Paraaortic lymph node (tissue), 1 donor: ENCODE measurements around the genes XPO6 and TUFM.

GRCh38 chr16:28211690-28212436 lies at the start of gene XPO6:
XPO6 (minus strand) TSS chr16:28211965.
- PRO-cap: unidirectional peak, minus-strand start at chr16:28211959

DNA sequence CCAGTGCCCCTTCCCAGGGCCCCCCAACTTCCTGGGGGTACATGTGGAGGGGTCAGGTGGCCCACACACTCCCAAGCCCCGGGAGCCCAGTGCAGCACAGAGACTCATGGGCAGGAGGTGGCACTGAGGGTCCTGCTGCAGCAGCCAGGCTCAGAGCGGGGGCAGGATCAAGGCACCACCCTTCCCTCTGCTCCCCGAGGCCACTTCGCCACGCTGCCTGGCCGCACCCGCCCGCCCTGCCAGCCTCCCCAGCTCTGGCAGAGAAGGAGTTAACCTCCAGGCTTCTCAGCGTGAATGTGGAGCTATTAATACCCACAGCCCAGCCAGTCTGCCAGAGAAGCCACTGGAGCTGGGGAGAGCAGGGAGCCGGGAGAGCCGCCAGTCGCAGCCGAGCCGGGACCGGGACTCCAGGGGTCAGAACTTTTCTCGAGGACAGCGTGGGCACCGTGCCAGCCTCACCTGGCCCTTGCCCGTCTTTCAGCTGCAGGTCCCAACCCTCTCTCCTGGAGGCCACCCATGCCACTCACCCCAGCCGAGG lies 33.9 kb upstream of the SBK1 start:
- PRO-cap: no peak

DNA sequence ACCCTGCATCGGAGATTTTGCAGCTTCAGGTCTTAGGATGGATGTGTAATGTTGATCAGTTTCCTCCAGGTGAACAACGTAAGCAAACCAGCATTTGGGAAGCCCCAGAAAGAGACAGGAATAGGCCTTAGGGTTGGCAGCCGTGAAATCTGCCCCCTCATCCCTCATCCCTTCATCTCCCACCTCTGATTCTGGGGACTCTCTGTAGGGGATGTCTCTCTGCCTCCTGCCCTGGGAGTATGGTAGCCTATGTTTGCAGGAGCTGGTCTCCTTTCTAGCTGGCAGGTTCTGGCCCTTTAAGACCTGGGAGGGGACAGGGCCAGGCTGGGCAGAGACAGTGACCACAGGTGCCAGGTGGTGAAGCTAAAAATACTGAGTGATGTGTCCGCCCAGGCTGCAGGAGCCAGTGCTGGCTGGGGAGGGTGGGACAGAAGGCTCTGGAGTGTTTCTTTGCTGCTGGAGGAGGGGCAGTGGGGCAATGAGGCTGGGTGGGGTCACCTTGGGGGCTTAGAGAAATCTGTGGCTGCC lies 30.6 kb upstream of the SBK1 start:
- PRO-cap: no peak

DNA sequence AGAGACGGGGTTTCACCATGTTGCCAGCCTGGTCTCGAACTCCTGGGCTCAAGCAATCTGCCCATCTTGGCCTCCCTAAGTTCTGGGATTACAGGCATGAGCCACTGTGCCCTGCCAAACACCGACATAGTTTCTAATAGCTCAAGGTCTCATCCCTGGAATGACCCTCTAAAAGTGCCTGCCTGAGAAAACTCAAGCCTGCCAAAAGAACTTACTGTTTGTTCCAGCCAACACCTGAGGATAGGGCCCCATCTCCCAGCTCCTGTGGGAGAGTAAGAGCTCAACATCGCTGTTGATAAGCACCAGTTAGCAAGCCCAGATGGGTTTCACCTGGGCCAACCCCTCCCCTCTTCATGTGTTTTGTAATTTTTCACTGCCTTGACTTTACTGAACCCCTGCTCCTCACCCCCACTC lies 12.7 kb downstream of the NUPR1 start:
- PRO-cap: no peak

DNA sequence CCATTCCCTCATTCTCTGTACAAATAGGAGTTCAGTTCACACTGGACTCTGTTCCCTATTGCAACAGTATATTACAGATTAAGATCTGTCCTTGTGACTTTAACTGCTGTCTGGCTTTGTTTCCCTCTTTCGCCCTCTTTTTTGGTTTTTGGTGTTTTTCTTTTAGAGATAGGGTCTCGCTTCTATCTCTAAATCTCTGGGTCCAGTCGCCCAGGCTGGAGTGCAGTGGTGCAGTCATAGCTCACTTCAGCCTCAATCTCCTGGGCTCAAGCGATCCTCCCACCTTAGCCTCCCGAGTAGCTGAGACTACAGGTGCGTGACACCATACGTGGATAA lies 12.3 kb downstream of the NUPR1 start:
- PRO-cap: no peak

DNA sequence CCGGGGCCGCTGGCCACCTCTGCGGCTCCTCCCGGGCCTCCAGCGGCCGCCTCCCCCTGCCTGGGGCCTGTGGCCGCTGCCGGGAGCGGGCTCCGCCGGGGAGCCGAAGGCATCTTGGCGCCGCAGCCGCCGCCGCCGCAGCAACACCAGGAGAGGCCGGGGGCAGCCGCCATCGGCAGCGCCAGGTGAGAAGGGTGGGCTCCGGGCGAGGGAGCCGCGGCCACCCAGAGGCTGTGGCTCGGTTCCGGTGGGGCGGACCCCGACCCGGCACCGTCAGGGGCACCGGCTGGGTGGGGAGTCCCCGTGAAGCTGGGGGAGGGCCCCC lies 537 bp downstream of the ATXN2L start:
- PRO-cap: no peak

- PRO-cap: no peak
Measured at GRCh38 chr16:28835823-28836140, 10.4 kb downstream of the TUFM start.

DNA sequence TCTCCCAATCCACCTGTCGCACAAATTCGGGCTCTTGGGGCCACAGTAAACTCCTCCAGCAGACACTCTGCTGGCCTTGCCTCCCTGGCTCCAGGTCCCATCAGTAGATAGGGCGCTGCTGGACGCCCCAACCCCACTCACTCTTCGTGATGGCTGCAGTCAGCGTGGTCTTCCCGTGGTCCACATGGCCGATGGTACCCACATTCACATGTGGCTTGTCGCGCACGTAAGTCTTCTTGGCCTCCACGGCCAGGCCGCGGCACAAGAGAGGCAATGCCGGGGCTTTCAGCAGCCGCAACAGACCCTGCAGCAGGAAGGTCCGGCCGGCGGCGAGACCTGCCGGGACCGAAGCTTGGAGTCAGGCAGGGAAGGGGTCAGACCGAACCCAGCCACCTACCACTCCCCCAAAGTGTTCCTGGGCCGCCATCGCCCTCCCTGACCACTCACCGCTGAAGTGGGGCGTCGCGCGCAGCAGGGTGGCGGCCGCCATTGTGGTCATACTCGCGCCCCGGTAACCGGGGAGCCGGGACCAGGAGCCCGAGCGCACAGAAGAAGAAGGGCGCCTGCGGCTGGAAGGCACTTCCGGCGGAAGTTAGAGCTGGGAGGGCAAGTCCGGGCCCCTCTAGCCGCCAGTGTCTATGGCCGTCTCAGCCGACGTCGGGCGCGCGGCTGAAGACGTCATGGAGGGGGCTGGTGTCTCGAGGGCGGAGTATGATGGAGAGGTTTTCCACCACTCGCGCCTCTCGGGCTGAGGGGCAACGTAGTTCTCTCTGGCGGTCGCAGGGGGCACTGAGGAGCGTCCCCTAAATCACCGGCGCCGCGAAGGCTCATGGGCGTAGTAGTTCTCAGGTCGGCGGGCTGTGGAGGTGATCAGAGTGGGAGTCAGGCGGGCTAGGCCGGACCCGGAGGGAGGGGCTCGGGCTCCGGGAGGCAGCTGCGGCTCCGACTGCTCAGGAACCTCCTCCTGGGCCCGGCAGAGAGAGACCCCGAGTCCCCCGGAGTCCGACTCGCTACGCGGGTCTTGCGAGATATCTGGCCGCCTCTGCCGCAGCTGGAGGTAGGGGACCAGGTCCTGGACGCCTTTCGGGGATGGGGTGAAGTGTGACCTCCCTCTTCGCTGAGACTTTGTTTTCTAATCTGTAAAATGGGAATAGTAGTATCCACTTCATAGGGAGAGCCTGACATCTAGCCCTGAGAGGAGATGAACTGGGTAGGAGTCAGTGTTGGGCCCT lies at the start of gene TUFM:
Gene TUFM, minus strand, starts transcription at position 578 of the 1,232 bp plus-strand sequence.
- PRO-cap: bidirectional peak, plus-strand start at position 761 of the sequence, minus-strand start at position 649 of the sequence

GRCh38 chr16:28876152-28876624 lies 2.1 kb upstream of the ATP2A1 start:
- PRO-cap: no peak

GRCh38 chr16:28908473-28908955 lies 16.5 kb downstream of the RABEP2 start:
- PRO-cap: no peak

DNA sequence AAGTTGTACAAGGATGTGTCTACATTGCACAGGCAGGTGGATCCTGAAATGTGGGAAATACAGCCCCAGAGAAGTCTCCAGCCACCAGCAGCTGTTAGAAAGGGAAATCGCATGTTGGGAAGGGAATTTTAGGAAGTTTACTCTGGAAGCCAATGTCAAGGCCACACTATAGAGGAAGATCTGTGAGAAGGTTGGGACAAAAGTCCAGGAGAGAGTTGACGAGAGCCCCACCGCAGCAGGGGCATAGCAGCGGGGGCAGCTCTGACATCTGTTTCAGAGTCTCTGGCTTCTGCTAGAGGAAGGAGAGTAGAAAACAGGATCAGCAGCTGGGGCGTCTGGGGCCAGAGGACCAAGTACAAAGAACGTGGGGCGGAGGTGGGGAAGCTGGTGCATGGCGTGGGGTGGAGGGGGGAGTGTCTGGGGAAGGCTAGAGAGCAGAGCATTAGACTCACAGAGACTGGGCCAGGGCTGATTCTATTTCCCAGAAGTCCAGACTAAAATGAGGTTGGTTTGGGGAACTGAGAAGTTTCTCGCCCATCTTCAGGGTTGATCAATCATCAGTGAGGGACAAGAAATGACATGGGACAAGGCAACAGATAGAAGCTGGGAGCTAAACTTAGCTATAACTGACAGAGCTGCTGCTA lies 1.3 kb downstream of the RABEP2 start:
- PRO-cap: unidirectional peak, minus-strand start at position 496 of the sequence

- PRO-cap: no peak
Measured at GRCh38 chr16:28932708-28932907, 837 bp downstream of the CD19 start.

GRCh38 chr16:29175869-29176571 lies 191.2 kb downstream of the LAT start:
- PRO-cap: no peak

GRCh38 chr16:29220287-29220999 lies 186.1 kb downstream of the NPIPB11 start:
- PRO-cap: no peak

GRCh38 chr16:29228448-29228823 lies 178.1 kb downstream of the NPIPB11 start:
- PRO-cap: no peak

DNA sequence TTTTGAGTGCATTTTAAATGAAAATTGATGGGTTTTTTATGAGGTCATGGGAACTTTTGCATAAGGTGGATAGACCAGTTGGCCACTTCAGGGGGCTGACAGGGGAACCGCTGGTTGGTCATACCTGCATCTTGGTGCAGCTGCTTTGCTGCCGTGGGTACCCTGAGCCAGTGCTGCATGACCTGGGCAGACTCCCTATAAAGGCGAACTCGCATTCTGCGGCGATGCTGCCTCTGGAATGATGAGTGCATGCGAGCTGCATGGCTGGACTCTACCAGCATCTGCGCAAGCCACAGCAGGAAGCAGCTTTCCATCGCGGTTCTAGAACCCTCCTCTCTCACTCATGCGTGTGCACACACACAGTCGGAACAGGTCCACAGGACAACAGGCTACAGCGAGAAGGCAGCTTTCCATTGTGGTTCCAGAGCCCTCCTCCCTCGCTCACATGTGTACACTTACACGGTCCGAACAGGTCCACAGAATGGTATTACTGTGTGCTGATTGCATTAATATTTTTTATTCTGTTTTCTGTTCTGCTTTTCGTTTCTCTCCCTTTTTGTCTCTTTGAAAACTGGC lies 69.2 kb downstream of the NPIPB11 start:
- PRO-cap: no peak

GRCh38 chr16:29594247-29595432 lies 68.4 kb upstream of the SPN start:
- PRO-cap: unidirectional peak, plus-strand start at chr16:29594453; bidirectional peak, plus-strand start at chr16:29595184, minus-strand start at chr16:29595059; bidirectional peak, plus-strand start at chr16:29595547, minus-strand start at chr16:29595342

- PRO-cap: no peak
Measured at GRCh38 chr16:29614398-29615296, 48.4 kb upstream of the SPN start.

DNA sequence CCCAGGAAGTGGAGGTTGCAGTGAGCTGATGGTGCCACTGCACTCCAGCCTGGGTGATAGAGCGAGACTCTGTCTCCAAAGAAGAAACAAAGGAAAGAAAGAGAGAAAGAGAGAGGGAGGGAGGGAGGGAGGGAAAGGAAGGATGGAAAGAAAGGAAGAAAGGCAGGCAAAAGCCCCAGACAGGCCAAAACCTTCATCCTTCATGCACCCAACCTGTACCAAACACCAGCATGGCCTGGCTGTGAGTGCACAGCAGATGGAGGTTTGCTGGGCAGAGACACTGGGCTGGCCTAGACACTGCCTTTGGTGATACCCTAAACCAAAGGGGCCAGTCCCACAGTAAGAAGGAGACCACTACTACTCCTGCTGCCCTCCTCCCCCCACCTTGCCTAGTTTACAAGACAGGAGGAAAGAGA lies 18.9 kb downstream of the QPRT start:
- PRO-cap: no peak

GRCh38 chr16:29702314-29702825 lies 23.4 kb downstream of the QPRT start:
- PRO-cap: no peak